RPMI7951 (cell line): ENCODE data around the genes SLC25A33, CTNNBIP1, RBP7 and CENPS.

GRCh38 chr1:9539314-9540465 is at the start of gene SLC25A33:
Gene SLC25A33, plus strand, starts transcription at chr1:9539465.
- RAMPAGE, long total RNA = no peak

DNA sequence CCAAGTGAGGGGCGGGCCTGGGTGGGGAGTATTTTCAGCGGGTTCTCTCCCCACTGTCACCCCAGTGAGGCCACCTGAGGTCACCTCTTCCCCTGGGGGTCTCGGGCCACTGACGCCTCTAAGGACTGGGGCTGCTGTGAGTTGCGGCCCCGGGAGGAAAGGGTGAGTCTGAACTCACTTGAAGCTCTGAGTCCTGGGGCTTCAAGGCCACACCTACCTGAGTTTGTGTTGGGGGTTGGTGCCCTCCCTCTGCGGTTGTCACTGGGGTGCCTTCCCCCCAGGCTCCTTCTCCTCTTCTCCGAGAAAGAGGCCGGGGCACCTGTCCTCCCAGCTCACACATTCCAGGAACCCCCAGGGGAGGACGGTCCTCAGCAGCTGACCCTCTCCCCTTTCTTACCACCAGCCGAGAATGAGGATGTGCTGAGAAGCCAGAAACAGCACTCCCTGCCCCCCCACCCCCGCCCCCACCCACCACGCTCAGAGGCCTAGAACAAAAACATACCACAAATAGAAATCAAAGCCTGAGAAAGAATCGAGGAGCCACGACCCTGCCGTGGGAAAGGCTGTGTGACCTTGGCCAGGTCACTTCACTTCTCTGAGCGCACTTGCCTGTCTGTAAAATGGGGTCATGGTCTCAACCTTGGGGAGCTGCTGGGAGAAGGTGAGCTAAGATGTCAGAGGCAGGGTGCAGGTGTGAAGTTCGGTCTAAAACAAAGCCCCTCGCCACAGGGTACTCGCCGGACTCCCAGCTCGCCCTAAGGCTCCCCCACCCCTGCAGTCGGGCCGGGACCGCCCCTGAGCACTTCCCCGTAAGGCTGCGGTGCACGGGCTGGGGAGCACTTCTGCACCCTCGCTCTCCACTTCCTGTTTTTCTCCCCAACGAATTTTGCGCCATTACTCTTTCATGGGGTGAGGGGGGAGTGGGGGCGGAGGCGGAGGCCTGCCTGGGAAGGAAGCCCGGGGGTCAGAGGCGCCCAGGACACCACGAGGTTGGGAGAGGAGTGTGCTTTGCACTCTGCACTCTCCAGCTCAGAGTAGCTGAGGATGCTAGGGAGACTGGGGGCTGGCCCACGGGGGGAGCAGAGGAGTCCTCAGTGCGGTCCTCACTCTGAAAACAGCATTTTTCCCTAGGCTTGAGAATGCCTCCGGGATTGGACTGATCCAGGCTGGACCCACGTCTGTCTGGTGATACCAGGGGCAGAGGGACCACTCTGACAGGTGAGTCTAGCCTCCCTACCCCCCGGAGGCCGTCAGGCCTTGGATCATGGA is 22.1 kb upstream of the PIK3CD start:
- RAMPAGE, long total RNA = no peak

GRCh38 chr1:9652797-9653175 is 1.3 kb downstream of the PIK3CD start:
- RAMPAGE, long total RNA = no peak

- RAMPAGE, long total RNA = no peak
These were observed 77.0 kb downstream of the PIK3CD start for GRCh38 chr1:9728548-9728992.

DNA sequence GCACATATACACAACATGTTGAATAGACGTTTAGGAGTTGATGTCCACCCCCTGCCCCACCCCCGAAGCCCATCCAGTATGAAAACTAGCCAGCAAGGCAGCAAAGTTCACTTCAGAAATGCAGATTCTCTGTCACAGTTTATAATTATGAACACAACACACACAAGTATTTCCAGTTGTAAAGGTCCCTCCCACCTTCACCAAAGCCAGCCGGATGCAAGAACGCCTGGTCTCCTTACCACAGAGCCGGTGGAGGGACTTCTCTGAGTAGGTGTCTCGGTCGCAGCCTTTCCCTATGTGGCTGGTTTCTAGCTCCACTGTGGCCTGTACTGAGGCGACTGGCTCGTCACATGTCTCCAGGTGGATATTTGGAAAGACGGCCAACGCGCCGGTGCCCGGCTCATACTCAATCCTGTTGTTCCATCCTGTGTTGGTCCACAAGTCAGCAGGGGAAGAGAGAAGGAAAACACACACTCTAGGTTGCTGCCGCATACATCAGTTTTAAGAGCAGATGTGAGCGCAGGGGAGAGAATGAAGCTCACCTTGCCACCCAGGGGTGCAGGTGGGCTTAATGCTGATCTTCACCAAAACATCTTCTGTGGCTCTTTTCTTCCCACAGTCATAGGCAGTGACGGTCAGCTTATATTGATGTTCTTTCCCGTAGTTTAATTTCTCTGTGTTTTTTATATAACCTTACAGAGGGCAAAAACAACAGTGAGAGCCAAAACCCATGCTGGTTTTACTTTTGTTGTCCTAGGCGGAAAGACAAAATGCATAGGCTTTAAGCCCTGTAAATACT is 74.3 kb downstream of the CLSTN1 start:
- RAMPAGE, long total RNA = no peak

GRCh38 chr1:9839480-9839836 is 15.7 kb upstream of the CLSTN1 start:
- RAMPAGE, long total RNA = no peak

DNA sequence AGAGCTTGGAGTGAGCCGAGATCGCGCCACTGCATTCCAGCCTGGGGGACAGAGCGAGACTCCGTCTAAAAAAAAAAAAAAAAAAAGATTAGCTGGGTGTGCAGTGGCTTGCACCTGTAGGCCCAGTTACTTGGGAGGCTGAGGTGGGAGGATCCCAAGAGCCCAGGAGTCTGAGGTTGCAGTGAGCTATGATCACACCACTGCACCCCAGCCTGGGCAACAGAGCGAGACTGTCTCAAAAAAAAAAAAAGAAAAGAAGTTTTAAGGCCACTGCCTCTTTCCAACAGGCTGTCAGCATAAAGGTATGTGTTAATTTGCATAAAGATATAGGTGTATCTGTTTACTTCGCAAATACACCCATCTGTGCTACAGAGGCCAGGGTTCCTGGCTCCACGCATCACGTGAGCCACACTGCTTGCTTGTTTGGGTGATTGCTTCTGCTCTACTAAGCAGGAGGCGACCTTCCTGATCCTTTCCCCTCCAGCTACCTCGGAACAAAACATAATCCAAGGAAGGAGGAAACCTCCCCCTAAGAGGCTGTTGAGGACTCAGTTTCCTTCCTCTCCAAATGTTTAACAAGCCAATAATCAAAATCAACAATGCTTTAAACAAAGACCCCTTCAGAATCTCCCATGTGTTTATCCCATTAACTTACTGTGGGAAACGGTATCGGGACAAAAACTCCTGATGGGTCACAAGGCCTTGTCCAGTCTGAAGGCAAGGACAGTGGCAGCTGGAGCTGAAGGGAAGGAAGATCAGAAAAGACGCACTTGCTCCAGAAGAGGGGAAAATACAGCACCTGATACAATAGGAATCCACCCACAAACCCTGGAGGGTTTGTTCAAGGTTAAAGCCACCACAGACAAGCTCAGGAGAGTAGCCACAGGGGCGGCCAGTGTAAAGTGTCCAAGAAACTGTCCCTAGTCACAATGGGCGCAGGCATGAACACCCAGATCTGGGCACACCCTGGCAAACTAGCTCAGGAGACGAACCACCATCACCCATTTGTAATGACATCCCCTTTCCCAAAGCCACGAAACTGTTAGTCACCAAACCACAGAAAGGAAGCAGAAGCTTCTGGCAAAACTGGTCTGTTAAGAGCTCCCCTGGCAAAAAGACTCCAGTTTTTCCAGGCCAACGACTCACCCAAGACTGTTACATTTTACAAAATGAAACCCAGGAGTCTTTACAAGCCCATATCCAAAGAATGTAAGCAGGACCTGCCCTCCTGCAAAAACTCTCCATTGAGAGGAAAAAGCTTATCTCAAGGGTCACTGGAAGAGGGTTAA is 17.3 kb downstream of the CTNNBIP1 start:
- RAMPAGE, long total RNA = no peak

GRCh38 chr1:9909921-9910451 is at the start of gene CTNNBIP1:
Gene CTNNBIP1, minus strand, starts transcription at chr1:9910269.
- RAMPAGE, long total RNA = no peak

DNA sequence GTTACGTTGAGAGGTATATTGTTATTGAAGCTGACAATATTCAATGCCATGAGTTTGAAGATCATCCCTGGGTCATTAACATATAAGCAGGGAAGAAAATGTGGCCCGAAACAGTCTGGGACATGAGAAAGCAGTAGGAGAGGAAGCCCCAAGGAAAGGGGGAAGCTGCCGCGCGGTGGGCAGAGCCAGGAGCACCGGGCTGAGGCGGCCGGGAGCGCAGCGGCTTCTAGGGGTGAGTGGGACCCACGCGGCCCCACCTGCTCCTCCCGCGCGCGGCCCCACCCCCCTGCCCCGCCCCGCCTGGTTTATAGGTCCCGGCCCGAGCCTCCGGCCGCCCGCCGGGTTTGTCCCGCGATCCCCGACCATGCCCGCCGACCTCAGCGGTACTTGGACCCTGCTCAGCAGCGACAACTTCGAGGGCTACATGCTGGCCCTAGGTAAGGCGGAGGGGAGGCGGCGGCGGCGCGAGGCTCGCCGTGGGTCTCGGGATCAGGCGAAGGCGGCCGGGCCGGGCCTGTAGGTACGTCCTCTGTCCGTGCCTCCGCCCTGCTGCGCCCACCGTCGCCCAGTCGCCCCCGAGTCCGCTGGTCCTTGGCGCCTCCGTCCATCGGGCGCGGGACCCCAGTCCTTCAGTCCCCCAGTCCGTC is at the start of gene RBP7:
TSS of gene RBP7 (plus strand) at position 334 of the 647 bp plus-strand sequence.
- RAMPAGE, long total RNA = no peak

DNA sequence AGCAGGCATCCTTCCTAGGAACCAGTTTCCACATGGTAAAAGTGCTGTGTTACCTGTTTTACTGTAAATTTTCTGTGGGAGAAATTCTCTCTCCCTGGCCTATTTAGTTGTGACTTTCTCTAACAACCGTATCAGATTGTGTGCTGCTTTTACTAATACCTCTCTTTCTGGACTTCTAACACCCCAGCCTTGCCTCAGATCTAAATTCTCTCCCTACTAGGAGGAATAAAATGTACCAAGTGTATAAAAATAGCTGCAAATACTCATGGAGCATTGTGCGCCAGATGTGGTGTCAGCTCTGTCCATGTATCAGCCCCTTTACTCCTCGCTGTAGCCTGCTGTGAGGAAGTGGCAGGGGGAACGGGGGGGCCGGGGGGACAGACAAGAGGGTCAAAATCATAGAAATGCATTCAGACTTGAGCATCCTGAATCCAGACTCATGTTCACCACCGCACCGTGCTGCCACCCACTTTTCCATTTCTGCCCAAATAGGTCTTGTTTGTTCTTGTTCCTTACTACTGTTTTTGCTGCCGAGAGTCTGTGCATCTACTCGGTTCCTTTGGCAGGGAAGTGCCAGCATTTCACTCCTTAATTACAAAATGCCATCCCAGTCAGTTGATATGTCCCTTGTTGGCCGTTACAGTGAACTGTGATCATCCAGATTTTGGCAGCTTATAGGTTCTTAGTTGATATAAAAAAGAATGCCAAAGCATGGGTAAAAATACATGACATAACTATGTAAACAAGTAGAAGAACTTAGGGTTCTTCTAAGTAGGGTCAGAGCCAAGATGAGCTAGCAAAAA is 76.3 kb downstream of the UBE4B start:
- RAMPAGE, long total RNA = no peak

DNA sequence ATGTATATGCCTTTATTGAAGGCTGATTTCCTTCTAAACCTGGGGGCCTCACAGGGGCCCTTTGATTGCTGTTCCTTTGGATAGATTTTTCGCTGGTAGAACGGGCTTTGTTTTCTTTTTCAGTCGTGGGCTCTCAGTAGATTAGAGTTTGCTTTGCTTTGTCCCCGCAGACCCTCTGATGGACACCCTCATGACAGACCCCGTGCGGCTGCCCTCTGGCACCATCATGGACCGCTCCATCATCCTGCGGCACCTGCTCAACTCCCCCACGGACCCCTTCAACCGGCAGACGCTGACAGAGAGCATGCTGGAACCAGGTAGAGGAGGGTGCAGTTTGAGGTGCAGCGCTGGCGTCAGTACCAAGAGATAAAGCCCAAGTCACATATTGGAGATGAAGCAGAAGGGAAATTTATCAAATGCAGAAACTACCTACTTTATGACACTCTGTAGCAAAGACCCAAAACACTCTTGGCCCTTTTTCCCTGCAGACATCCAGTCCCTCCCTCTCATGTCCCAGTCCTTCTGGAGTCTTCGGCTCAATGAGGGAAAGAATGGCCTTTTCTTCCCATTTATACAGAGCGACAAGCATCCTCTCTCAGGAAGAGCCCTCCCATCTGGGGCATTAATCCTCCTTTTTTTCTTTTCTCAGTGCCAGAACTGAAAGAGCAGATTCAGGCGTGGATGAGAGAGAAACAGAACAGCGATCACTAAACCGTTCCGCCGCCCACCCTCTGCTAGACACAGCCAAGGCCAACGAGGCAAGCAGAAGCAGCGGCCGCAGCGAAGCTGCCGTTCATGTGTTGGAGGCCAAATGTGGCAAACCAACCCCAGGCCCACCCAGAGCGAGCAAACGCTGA is 30.9 kb upstream of the KIF1B start:
- RAMPAGE, long total RNA = no peak

DNA sequence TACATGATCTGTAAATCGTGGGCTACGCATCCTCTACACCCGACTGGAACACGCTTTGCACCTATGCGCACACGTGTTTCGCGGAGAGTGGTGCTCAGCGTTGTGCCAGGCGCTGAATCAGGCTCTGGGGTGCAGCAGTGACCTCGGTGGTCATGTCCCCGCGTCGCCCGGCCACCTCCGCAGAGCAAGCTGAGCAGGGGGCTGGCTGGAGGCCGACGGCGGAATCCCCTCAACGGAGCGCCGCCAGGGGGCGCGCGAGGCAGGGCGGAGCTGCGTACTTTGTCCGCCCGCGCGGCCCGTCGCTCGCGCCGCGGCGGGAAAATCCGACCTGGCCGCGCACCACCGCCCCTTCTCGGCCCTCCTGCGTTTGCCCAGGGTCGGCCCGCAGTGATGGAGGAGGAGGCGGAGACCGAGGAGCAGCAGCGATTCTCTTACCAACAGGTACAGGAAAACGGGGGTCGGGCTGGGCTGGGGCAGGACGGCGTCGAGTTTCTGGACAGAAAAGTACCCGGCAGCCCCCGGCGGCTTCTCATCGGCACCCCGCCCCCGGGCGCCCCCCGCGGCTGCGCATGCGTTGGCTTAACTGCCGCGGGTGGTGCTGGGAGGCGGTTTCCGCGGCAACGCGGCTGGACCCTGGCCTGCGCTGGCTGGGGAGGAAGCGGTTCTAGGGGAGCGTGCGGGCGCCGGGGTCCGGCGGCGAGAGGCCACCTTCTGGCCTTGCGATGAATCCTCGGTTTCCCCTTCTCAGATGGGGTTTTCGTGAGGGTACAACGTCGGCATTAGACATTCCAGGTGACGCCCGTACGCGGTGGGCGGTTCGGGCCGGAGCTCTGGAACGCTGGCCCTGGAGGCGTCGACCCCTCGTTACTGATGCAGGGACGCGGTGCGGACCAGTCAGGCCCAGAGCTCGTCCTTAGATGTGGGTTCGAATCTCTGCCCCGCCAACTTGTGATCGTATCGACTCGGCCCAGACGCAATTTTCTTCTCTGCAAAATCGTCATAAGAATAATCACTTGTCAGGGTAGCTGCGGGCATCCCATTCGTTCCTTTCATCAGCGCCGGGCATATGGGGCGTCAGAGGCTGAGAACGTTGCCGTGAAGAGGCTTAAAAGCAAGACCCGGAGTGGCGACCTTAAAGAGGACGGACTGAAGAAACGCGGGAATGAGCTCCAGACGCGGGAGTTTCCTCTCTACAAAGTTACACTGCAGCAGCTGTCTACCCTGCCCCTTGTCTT is at the start of gene CENPS:
TSS of gene CENPS (plus strand) at position 306 of the 1,235 bp plus-strand sequence.
- RAMPAGE, long total RNA = start-site peak on the plus strand centred at position 330 of the sequence, 52 bp wide, 113 and 46 reads in 2 replicates

DNA sequence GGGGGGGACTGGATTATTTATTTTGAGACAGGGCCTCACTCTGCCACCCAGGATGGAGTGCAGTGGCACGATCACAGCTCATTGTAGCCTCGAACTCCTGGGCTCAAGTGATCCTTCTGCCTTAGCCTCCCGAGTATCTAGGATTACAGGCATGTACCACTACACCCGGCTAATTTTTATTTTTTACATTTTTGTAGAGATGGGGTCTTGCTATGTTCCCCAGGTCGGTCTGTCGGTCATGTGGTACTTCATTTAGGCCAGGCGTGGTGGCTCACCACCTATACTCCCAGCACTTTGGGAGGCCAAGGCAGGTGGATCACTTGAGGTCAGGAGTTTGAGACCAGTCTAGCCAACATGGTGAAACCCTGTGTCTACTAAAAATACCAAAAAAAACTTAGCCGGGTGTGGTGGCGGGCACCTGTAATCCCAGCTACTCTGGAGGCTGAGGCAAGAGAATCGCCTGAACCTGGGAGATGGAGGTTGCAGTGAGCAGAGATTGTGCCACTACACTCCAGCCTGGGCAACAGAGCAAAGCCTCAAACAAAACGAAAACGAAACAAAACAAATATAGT is 7.4 kb downstream of the CORT start:
- RAMPAGE, long total RNA = no peak

DNA sequence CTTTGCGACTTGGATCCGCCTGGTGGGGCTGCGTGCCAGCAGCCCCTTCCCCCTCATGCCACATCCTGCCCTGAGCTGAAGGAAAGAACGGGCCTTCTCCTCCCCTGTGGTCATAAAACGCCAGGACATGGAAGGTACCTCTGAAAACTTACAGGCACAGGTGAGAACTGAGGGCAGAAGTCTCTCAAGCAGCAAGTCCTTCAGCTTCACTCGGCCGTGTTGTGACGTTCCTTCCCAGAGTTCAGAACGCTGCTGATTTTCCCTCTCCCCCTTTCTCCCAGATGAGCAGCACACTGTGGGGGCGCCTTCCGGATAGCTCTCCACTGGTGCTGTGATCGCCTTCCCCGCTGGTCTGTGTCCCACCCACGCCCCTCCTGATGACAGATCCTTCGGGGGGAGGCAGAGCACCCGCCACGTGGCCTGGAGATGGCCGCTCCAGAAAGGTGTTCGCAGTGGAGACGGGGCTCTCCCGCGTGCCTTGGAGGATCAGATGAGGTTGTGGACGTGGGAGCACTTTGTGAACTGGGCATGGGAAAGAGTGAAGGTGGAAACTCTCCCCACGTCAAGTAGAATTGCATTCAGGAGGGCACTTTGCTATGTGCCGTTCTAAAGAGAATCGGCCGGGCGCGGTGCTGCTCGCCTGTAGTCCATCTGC is 141.6 kb downstream of the PEX14 start:
- RAMPAGE, long total RNA = no peak

DNA sequence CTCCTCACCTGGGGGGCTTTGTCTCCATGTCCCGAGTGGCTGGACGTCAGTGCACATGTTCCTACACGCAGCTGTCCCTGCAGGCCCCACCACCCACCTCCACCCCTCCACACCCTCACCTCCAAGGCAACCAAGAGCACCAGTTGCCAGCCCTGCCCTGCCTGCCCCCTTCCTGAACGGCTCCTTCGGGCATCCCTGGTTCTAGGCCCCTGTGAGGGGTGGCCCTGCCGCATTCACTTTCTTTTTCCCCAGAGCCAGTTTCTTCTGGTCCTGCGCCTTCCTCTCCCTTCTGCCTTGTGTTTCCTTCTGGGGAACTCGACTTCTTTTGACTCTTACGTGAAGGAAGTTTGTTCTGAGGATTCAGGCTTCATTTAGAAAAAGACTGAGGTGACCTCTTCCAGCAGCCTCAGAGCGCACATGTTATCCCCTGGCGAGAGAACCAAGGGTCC is 147.3 kb downstream of the PEX14 start:
- RAMPAGE, long total RNA = no peak

GRCh38 chr1:10629502-10629771 is 154.7 kb downstream of the PEX14 start:
- RAMPAGE, long total RNA = no peak

- RAMPAGE, long total RNA = no peak
These were observed 140.9 kb downstream of the CASZ1 start for GRCh38 chr1:10655500-10656056.

GRCh38 chr1:10671195-10671504 is 125.3 kb downstream of the CASZ1 start:
- RAMPAGE, long total RNA = no peak

- RAMPAGE, long total RNA = no peak
These were observed 102.8 kb downstream of the CASZ1 start for GRCh38 chr1:10693392-10694238.

- RAMPAGE, long total RNA = no peak
These were observed 71.4 kb downstream of the CASZ1 start for GRCh38 chr1:10724850-10725571.